Iris pigment epithelial cell (primary cell): ENCODE results near the gene OR6C74.

DNA sequence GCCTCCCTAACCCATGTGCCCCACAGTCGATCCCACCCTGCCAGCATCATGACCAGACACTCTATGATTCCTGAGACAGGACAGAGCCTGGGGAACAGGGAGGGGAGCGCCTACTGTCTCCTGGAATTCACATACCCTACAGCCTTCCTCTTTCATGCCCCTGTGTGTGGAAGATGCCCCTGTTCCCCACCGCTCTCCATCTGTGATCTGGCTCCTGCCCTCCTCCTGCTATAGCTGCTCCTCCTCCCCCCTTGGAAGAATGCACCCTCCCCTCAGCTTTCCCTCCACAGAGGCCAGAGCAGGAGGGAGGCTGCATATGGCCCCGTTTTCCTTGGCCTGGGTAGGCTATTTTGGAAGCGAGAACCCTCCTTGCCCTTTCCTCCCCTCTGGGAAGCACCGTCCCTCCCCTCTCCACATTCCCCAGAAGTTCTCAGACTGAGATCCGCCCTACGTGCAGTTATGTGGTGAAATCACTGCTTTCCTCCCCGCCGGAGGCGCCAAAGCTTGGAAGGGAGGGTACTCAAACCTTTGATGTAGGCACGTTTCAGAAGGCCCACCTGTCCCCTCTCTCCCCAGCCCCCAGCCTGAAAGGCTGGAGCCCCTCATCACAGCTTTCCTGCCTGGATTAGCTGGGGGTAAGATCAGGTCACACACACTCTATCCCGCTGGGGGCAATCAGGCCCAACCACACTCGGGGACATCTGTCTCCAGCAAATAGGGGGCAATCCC, 47.9 kb downstream of the SMUG1 start:
- RRBS = no CpG with 5 or more reads among the region's 14 CpGs

- RRBS = no CpG with 5 or more reads among the region's 13 CpGs
These were observed 7.1 kb upstream of the SMUG1 start for GRCh38 chr12:54195819-54196303.

- RRBS = no CpG with 5 or more reads among the region's 17 CpGs
These were observed 44.8 kb upstream of the SMUG1 start for GRCh38 chr12:54233412-54234128.

DNA sequence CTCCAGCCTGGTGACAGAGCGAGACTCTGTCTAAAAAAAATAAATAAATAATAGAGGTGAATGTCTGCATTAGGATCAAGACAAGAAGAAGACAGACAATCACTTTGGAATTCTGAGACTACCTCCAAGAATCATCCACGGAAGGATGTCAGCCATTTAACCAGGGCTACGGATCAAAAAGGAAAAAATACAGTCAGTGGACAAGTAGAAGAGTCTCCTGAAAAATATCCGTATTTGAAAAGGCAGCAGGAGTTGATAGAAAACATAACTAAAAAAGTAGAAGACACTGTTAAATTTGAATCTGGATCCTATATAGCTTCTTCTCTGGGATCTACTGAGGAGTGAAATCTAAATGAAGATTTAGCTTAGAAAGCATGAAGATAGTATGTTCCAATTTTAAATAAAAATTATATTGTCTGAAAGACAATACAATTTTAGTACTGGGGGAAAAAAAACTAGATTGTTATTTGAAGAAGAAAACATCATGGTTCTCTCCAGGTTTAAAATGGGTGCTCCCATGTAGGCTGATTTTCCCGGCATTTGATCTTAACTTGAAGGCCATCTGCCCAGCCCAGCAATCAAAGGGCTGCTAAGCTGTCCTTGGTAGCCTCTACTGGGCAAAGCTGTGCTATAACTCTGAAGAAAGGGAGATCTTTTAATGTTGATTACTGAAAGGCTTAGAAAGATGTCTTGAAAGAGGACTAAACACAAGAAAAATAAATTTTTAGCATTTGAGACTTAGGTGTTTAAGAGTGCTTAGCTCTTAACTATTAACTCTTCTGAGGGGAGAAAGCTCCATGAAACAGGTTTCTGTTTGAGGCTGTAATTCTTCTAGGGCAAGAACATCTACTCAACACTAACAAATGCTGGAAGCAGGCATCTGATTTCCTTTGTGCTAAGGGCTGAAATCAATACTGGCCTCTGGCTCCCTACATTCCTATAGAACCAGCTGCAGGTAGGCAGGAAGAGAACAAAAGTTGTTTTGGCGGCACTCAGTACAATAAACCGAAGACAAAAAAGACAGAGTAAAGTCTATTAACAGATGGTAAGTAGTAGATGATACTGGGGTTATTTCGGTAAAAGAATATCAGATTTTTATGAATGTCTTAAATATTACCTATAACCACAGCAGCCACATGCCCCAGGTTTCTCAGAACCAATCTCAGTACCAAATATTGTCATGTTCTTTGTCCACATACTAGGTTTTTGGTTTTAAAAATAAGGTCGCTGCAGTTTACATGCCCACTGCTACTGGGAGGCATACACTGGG, 41.3 kb downstream of the CBX5 start:
- RRBS = no CpG with 5 or more reads among the region's 9 CpGs

GRCh38 chr12:54284607-54285022, 4.1 kb downstream of the HNRNPA1 start:
- RRBS = no CpG with 5 or more reads among the region's 3 CpGs

DNA sequence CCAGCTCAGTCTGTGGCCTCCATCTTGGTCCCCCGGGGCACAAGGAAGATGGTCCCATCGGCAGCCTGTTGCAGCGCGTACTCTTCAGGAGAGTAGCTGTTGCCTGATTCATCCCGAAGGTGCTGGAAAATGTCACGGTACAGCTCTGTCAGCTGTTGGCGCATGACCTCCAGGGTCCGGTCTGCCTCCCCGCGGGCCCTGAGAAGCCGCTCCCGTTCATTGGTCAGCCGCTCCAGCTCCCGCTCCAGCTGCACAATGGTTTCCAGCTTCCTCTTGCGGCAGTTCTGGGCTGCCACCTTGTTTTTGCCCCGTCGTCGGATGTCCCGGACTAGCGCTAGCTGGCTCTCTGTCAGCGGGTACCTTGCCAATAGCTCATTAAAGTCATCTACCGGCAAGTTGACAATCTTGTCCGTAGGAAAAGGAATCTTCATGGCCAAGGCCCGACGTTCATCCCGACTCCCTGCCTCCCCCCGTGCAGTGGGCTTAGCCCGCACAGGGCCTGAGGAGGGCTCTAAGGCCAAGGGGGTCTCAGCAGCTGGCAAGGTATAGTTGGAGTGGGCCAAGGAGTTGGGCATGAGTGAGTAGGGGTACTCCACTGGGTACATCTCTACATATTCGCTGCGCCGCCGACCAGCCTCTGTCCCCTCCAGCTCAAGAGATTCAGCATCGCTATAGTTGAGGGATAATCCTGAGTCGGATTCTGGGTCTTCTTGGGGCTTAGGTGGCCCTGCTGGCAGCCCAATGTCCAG, 8.3 kb downstream of the NFE2 start:
- RRBS = 94% methylated on average over 4 of the region's 34 CpGs

DNA sequence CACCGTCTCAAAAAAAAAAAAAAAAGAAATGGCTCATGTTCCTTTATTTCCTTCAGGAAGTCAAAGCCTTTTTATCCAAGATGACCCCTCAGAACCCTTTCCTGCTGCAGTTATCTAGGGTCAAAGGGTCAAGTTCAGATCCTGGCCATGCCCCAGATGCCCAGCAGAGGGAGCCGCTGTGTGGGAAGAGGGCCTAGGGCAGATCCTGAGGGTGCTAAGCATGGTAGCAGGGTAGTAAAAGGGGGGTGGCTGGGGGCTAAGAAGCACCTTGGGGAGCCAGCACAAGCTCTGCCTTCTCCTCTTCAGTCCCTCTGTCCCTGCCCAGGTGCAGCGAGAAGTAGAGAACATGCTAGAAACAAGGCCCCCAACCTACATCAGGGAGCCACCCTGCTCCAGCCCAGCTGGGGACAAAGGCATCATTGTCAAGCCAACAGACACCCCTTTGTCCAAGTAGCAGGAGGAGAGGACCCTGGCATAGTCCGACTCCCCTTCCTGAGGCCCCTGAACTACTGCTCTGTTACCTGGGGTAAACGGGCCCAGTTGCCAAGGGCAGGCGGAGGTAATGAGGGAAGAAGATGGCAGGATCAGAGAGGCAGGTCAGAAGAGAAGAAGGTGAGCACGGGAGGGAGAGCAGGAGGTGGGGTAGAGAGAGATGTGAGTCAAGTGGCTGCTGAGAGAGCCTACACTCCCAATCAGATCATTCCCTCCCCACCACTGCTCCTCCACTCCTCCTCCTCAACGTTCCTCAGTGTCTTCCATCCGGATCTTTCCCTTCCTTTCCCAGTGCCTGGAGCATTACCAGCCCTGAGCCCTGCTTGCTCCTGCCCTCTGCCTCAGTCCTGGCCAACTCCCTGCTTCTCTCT, 6.4 kb downstream of the NFE2 start:
- RRBS = no CpG with 5 or more reads among the region's 9 CpGs

GRCh38 chr12:54358672-54359288, 5.5 kb downstream of the GPR84 start:
- RRBS = no CpG with 5 or more reads among the region's 18 CpGs

DNA sequence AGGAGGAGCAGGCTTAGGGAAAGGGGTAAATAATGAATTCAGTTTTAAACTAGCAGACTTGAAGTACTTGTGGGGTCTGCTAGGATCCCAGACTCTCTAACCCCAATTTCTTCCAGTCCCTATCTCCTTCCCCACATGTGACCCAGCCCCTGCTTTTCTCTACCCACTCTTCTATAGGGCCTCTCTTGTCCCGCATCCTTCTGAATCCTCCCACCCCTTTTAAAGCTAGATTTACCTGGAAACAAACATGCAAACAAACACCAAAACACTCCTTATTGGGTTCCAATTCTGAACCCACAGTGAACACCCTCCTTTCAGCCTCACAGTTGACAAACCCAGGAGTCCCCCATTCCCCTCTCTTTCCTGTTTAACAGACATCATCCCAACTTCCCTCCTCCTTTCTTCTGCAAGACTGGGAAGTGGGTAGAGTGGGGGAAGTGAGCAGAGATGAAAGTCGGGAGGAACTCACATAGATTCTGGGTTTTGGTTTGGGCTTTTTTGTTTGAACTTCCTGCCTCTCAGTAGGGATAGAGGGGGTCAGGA, 3.6 kb upstream of the GPR84 start:
- RRBS = no CpG with 5 or more reads among the region's 2 CpGs

DNA sequence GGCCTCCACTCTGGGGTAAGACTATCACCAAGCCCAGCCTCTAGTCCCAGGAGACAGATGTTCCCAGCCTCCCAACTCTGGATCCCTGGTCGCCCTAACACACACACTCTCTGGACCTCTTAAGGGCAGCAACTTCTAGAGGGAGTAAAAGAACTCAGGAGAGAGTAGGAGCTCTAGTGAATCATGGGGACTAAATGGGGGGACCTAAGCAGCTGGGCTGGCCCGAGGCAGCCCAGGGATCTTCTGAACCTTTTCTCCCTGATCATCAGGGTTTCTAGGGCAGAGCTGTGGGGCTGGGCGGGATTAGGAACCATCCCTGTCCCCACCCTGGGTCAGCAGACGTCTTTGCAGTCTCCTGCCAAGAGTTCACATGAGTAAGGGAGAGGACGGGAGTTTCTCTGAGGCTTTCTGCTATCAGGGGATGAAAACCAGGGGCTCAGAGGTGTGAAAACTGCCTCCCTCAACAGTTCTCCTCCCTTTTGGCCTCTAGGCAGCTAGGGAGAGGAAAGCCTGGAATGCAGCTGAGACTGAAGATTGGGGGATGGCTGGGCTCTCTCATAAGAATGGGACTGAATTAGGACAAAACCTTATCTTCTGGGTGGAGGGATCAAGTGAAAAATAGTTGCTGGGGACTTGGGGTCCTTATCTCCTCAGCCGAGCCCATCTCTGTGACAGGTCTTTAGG, 8.0 kb downstream of the ZNF385A start:
- RRBS = no CpG with 5 or more reads among the region's 6 CpGs

- RRBS = no CpG with 5 or more reads among the region's 12 CpGs
These were observed 5.9 kb downstream of the ZNF385A start for GRCh38 chr12:54378572-54379007.

DNA sequence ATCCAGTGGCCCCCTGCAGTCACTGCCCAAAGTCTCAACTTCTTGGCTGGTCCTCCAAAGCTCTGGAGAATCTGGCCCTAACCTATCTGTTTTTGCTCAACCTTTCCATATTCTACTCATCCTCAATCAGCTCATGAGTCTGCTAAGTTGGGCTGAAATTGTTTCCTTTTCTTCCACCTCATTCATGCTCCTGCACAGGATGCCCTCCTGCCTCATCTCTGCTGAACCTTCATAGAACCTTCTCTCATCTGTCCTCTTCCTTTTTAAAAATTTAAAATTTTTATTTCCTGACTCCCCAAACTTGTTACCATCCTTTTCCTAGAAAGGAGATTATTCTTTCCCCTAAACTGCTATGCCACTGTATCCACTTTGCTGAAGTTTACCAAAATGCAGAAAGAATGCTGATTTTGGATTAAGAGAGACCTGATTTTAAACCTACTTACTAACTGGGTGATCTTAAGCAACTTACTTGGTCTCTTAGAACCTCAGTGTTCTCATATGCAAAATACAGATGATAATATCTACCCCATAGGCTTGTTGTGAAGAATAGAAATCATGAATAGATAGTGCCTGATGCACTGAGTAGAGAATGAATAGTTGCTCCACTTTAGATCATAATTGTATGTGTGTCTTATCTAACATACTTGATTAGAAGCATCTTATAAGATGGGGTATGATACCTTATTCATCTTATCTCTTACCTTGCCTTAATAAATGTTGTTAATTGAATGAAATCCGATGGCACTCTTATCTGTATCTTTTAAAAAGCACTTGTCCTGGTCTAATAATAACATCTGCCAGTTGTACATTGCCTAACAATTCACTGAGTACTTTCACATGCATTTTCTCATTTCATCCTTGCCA, 12.3 kb downstream of the ITGA5 start:
- RRBS = no CpG with 5 or more reads among the region's 1 CpG

- RRBS = no CpG with 5 or more reads among the region's 5 CpGs
These were observed 11.5 kb downstream of the ITGA5 start for GRCh38 chr12:54407396-54408067.

DNA sequence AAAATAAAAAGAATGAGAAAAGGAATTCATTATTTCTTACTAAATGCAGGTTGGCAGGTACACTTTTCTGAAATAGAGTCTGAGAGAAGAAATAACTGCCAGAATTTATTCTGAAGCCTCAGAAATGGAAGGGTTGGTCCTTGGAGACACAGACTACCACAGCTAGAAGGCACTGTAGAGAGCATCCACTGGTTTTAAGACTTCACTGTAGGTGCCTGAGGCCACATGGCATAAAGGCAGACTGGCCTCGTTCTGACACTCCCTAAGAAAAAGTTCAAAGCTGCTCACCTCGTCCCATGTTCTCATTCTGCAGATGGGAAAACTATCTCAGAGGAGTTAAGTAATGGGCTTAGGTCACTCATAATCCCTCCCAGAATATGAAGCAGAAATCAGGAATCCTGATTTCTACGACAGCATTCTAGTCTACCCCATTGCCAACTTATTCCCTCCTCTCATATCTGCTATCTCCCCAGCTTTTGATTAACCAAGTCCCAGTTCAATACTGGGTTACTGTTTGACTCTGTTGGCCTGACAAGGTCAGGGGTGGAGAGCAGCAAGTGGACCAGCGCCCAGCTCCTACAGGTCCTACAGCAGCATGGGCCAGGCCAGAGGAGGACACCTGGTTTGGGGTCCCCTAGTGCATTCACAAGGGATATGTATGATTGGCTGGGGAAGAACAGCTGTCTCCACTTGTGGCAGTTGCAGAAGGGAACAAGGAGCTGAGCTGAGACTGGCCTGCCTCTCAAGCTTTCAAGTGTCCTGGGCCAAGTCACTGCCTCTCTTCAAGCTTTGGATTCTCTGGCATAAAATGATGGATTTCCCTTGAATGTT, 3.7 kb downstream of the ITGA5 start:
- RRBS = no CpG with 5 or more reads among the region's 4 CpGs

DNA sequence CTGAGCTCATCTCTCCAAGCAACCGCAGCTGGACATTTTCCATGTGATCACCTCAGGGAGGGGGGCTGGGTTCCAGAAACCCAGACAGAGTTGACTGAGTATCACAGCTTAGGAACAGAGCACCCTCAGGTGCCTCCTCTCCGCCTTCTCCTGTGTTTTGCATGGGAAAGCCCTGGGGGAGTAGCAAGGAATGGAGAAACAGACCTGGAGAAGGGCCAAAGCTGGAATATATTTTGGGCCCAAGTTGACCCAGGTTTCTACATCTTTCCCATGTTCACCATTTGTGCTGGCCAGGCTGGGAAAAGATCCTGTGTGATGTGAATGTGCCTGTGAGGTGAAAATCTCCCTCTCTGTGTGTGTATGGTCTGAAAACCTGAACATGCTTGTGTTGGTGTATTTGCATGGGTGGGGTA, 8.2 kb upstream of the ITGA5 start:
- RRBS = no CpG with 5 or more reads among the region's 2 CpGs

GRCh38 chr12:54991084-54991716, 6.6 kb upstream of the TESPA1 start:
- RRBS = no CpG with 5 or more reads among the region's 10 CpGs

- RRBS = no CpG with 5 or more reads among the region's 3 CpGs
These were observed at the start of gene OR6C74 for GRCh38 chr12:55244192-55244715. OR6C74 (plus strand) TSS chr12:55244609.

- RRBS = 90% methylated on average over 6 of the region's 20 CpGs
These were observed 7.8 kb upstream of the OR6C65 start for GRCh38 chr12:55392377-55392985.

DNA sequence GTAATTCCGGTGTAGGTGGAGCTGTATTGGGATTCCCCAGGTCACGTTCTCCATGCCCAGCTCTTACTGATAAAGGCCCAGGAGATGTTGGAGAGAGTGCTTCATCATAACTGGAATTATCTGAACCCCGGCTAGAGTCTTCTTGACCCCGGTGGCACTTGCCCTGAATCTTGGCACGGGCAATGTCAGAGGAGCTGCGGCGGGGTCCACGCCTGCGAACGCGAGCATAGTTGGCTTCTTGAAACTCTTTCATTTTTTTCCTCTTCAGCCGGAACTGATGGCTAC, 11.6 kb downstream of the OR6C65 start:
- RRBS = no CpG with 5 or more reads among the region's 12 CpGs

DNA sequence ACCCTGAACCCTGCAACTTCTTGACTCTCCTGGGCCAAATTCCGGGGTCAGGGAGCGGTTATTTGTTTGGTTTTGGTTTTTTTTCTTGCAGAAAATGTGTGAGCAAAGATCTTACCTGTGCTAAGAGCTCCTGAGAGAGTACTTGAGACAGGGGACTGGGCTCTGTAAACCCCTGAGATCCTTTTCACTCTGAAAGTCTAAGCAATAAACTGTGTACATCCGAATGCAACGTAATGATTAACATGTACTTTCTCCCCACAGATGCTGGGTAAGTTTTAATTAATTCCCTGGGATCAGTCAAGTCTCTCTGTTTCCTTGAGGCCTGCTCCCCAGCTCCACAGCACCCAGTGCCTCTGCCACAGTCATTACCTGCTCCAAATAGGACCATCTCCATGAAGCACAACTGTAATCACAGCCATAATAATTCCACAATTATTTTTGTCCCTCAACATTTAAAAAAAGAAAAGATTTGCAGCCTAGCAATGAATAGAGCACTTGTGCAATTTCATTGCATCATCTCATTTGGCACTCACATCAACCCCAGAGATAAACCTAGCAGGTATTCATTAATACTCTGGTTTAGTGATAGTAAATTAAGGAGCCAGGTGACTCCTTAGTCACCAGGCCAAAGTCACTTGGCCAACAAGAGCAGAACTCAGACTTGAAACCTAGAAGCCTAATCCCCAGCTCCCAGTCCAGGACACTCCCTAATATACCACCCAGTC, 21.7 kb downstream of the OR10P1 start:
- RRBS = no CpG with 5 or more reads among the region's 4 CpGs